ENCODE measurements around a stretch of chr1.

DNA sequence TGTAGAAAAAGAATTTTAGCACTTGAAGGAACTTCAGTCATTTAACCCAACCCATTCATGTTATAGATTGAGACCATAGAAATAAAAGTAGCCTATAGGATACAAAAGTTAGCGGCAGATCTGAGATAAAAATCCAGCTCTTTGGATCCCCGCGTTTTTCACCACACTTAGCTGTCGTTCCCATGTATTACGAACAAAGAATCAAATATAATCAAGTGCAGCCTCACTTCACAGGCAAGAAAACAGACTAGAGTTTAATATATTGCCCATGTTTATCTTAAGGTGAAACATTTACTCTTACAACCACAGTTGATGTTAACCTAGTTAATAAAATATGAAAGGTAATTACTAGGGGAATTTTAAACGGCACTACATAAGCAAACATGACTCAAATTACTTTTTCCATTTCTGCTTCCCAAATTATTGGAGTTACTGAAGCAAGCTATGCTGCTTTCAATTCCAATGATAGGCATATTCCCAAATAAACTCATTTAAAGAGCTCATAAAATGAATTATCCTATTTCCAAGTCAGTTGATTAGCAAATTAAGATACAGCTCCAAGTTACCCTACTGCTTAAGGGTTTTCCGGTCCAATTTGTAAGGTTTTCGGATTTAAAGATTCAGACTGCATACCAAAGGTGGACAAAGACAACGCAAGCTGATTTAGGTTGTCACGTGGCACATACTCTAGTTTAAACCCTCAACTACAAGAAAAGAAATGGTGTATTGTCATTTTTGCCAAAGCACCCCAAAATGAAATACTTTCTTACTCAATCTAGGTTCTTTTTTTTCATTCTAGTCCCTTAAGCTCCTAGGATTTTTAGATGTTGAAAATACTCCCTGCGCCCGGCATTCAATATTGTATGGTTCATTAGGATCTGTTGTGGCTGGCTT, 5.9 kb downstream of the COX20 start:
- PRO-cap, result no peak

DNA sequence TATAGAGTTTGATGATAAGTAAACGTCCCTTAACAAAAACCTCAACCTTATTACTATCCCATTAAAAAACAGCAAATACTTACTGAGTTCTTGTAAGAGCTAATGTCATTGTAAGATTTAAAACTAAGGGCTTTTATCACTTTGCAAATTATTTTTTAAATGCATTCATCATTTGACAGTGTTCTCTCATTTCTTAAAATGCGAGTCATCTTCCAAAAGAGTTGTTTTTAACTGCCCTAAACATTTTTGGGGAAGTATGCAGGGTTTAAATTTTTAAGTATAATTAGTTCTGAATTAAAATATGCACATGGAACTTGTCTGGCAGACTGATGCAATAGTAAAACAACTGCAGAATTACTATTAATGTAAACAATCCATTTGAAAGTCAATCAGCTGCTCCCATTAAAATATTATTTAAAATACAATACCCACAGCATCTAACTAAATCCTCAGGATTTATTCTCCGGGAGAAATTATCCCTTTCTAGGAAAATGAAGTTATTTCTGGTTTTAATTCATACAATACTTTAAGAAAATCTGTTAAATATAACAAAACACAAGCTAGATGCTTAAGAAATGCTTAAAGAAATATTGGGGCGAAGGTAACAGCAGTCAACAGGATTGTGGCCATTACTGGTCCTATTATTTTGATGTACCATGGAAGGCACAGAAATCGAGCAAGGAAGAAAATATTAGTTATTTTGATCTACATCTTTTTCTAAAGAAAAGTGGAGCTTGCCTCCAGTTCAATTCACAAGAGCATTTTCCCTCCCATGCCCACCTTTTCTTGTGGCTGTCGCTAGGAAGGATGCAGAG, 8.2 kb downstream of the COX20 start:
- PRO-cap, result no peak

- PRO-cap, result no peak
These were observed 4.0 kb downstream of the HNRNPU start for GRCh38 chr1:244860191-244860939.

GRCh38 chr1:245421724-245422208, 267.0 kb downstream of the KIF26B start:
- PRO-cap, result no peak

GRCh38 chr1:245946897-245947531, 560.1 kb downstream of the SMYD3 start:
- PRO-cap, result no peak

- PRO-cap, result no peak
These were observed 364.8 kb downstream of the SMYD3 start for GRCh38 chr1:246142054-246142937.

GRCh38 chr1:246170349-246170881, 336.7 kb downstream of the SMYD3 start:
- PRO-cap, result no peak

GRCh38 chr1:246257360-246258042, 249.6 kb downstream of the SMYD3 start:
- PRO-cap, result no peak

DNA sequence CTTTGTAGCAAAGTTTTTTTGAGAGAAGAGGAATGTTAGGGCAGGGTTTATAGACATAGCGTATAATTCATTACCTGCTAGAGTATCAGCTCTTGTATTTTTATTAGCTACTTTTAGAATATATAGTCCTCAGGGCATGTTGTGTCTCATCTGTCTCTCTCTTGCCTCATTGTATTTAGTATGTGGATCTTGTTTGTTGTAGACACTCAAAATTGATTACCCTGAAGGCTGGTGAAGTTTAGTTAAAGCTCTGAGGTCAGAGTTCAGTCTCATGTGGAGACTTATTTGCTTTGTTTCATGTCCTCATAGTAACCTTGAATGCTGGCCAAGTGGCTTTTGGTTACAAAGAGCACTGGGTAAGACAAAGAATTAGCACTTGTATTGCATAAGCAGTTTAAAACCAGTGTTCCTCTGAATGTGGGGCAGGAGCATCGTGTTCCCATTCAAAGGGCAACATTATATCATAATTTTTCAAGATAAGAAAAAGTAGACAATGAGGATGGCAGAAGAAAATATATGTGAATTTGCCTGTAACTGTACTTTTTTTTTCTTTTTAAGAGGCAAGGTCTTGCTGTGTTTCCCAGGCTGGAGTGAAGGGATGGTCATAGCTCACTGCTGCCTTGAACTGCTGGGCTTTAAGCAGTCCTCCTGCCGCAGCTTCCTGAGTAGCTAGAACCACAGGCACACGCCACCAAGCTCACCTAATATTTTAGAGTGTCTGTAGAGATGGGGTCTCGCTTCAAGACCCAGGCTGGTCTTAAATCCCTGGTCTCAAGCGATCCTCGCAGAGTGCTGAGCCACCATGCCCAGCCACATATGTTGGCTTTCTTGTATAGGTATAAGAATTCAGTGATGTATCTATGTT, 17.4 kb downstream of the CNST start:
- PRO-cap, result no peak

- PRO-cap, result no peak
These were observed 21.4 kb downstream of the CNST start for GRCh38 chr1:246587674-246588049.

- PRO-cap, result no peak
These were observed 42.5 kb downstream of the CNST start for GRCh38 chr1:246608500-246609456.

GRCh38 chr1:246724690-246725255, 564 bp downstream of the SCCPDH start:
- PRO-cap, result bidirectional peak, plus-strand start at chr1:246724884, minus-strand start at chr1:246724733; bidirectional peak, plus-strand start at chr1:246725055, minus-strand start at chr1:246724977

DNA sequence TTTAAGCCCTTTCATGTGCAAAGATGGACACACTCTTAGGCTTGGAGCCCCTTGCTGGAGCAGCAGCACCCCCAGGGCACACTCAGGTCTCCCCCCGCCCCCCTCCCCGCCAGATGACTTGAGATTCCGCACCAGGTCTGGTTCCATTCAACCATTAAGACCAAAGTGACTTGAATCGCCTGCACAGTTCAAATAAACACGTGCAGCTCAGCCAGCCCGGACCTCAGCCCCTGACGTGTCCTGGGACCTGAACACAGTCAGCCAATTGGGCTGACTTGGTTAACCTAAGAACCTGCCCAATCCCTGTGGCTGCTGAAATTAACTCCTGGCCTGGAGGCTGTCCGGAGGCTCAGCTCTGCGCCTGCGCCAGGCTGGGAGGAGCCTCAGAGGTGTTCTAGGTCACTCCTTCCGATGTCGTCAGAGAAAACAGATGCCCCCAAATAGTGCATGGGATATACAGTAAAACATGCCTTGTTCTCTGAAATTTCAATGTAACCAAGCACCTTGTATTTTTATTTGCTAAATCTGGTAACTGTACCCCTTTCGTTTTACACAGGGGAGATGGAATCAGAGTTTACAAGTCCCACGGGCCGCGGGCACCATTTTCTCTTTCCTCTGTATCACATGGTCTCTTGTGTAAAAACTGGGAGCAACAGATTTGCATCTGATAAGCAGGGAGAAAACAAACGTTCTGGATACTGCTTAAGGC, 73.4 kb downstream of the SCCPDH start:
- PRO-cap, result no peak

DNA sequence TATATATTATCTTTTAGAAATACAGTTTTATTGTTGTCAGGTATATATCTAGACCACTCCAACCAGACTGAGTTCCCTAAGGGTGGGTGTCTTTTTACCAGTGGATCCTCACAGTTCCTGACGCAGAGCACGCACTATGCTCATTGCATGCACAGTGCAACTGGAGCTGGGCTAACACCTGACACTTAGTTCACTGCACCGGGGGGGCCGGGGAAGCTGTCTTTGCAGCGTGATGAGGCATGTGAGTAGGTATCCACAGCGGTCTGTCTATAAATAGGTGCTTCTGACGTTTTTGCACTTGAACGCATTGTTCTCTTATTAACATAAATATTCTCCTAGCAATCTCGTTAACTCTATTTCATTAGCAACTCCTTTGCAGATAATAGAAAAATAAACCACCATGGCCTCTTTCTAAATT, 86.4 kb downstream of the SCCPDH start:
- PRO-cap, result no peak

- PRO-cap, result no peak
These were observed 18.5 kb downstream of the AHCTF1 start for GRCh38 chr1:246912967-246913840.

- PRO-cap, result bidirectional peak, plus-strand start at chr1:246932334, minus-strand start at chr1:246932353
These were observed 415 bp upstream of the AHCTF1 start for GRCh38 chr1:246932218-246932507.

DNA sequence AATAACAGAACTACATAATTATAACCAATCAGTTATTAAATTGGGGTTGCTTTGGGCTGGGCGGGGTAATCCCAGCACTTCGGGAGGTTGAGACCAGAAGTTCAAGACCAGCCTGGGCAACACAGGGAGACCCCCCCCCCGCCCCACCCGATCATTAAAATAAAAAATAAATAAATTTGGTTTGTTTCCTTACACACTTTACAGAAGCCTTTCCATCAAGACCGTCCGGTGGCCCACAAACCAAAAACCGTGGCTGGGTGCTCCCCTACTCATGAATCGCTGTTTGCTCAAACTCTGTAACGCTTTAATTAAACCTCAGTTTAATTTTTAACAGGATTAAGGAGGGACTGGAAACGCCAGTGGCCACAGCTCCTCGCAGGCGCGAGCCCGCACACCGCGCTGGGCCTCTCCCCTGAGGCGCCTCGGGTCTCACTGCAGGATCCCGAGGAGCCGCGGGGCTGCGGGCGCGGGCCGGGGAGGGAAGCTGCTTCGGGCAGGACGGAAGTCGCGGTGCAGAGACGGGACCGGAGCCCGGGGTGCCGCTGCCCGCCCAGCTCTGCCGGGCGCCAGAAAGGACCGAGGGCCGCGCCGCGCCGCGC, 576 bp downstream of the ZNF124 start:
- PRO-cap, result no peak

DNA sequence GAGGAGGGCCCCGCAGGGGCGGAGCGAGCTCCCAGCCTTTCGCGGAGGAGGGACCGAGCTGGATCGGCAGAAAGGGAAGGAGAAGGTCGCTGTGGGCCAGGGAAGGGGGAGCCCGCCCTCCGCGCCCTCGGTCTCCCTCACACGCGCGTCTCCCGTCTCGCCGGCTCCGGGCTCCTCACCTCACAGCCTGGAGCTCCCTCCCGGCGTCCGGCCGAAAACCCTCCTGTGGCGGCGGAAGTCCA, 493 bp downstream of the ZNF496 start:
- PRO-cap, result bidirectional peak, plus-strand start at position 69 of the sequence, minus-strand start outside the sequence

- PRO-cap, result no peak
These were observed 3.2 kb upstream of the ZNF496 start for GRCh38 chr1:247334465-247335577.

DNA sequence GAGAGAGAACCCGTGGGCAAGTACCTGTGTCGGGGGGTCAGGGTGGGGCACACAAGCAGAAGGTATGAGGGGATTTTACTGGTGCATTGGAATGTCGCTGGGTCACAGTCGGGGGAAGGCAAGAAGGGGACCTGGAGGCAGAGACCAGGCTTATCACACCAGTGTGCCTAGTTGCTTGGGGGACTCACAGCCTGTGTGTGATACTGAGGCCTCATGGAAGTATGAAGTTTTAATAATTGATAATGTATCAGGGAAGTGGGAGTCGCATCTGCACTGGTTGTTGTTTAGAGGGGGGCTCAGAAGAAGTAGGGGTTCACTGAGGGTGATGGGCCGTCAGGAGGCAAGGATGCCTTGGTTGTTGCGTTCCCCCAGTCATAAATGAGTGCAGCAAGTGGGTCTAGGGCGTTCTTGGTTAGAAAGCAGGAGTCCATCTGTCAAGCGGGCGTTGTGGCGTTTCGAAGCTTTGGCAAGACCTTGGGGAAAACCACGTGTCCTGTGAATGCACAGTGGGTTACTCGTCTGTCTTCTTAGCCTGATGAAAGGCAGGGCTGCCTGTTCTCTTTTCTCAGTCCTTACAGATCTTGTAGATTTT, 6.1 kb upstream of the ZNF496 start:
- PRO-cap, result no peak

All from neural crest cell (in vitro differentiated cells).